H1 (cell line): Measurements from ENCODE around the genes API5 and CD82.

DNA sequence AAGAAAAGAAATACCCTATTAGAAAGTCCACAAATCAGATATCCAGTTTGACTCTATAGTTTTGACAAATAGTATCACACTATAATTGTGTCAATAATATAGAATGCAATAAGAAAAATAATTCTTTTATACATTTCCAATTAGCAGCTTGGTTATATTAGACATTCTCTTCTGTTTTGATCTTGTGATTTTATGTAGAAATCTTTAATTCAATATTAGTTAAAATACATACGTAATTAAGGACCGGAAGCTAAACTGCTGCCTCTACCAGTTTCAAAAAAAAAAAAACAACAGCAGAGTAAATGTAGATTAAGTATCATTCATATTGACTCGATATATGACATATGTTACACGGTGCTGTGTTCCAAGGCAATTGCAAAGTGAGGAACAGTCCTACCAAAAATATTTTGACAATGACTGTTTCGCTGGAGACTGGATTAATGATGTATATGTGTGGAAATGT is 1910.4 kb upstream of the RAG2 start:
- RRBS = no CpG with 5 or more reads among the region's 5 CpGs
CAGE:
- cytosol, long polyA plus RNA = no peak
- long polyA plus RNA = no peak
- nucleus, long polyA plus RNA = no peak

DNA sequence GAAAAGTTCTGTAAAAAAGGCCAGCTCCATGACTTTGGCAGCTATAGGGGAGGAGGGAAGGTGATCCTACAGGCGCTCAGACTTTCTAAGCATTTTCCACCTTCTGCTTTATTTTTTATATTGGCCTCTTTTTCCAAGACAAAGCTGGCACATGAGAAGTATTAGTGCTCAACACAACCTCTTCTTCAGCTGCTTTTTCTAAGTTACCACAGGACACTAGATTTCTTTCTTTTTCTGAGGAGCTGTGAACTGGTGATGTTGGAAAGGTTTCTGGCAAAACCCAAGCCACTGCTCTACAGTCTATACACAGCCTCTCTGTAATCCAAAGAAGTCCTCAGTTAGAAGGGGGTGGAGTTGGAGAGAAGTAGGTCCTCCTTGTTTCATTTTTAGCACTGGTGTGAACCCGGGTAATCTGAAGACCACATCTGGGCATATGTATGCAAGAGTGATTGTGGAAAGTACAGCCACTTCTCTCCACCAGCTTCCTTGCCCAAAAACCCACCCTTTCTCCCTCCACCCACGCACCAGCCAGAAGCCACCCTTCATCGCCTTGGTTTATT is 1168.2 kb downstream of the LRRC4C start:
- RRBS = no CpG with 5 or more reads among the region's 4 CpGs
CAGE:
- cytosol, long polyA plus RNA = no peak
- long polyA plus RNA = no peak
- nucleus, long polyA plus RNA = no peak

- RRBS = 1% methylated on average over 14 of the region's 51 CpGs
CAGE:
- cytosol, long polyA plus RNA = start-site peak on the plus strand at chr11:43311972-43312059, 868 reads
- long polyA plus RNA = start-site peak on the plus strand at chr11:43311972-43312059, 738 and 930 reads in 2 replicates
- nucleus, long polyA plus RNA = start-site peak on the plus strand at chr11:43311989-43312059, 825 reads
Observed at GRCh38 chr11:43311489-43312278, at the start of gene API5. API5 (plus strand) TSS chr11:43311996.

- RRBS = no CpG with 5 or more reads among the region's 5 CpGs
CAGE:
- cytosol, long polyA plus RNA = no peak
- long polyA plus RNA = no peak
- nucleus, long polyA plus RNA = no peak
Observed at GRCh38 chr11:43747486-43747930, 67.0 kb downstream of the HSD17B12 start.

- RRBS = no CpG with 5 or more reads among the region's 2 CpGs
CAGE:
- cytosol, long polyA plus RNA = no peak
- long polyA plus RNA = no peak
- nucleus, long polyA plus RNA = no peak
Observed at GRCh38 chr11:43905673-43906320, 25.2 kb downstream of the ALKBH3 start.

DNA sequence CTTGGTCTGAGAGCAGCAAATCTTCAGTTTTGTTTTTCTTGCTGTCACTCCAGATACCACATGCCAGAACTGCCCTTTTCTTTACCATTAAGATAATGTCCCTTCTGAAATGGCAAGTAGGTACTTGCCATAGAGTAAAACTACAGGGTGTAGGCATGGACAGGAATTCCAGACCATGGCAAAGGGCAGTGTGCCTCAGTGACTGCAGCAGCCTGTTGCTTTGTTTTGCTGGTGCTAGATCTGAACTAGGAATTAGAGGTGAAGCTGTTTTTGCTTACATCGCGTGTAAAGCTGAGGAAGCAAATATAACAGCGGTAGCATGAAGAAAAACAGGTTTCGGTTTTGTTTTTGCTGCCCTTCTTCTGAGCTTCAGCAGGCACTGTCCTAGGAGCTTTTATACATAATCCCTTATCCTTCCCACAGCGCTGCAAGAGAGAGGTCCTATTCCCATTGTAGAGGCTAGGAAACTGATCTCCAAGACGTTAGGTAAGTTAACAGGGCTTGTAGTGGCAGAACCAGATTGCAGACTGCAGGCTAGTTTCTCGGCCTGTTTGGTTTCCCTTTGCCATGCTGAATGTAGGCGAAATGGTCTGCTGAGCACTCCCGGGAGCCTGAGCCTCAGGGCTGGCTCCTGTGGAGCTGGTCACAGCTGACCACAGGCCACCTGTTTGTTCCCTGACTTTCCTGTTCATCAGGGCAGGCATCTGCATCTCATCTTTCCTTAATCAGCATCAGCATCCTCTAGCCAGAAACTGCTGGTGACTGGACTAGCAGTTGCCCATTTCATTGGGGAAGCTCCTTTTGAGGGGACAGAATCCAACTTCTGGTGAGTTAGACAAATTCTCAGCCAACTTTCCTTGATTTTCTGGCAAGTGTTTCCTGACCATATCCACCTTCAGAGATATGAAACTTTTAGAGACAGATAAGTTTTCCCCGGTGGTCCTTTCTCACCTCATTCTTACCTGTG is 20.4 kb upstream of the C11orf96 start:
- RRBS = no CpG with 5 or more reads among the region's 10 CpGs
CAGE:
- cytosol, long polyA plus RNA = no peak
- long polyA plus RNA = no peak
- nucleus, long polyA plus RNA = no peak

- RRBS = 1% methylated on average over 8 of the region's 19 CpGs
CAGE:
- cytosol, long polyA plus RNA = no peak
- long polyA plus RNA = no peak
- nucleus, long polyA plus RNA = no peak
Observed at GRCh38 chr11:43942730-43942863, 160 bp downstream of the C11orf96 start.

GRCh38 chr11:44037343-44037709 is 10.5 kb upstream of the ACCSL start:
- RRBS = no CpG with 5 or more reads among the region's 10 CpGs
CAGE:
- cytosol, long polyA plus RNA = no peak
- long polyA plus RNA = no peak
- nucleus, long polyA plus RNA = no peak

DNA sequence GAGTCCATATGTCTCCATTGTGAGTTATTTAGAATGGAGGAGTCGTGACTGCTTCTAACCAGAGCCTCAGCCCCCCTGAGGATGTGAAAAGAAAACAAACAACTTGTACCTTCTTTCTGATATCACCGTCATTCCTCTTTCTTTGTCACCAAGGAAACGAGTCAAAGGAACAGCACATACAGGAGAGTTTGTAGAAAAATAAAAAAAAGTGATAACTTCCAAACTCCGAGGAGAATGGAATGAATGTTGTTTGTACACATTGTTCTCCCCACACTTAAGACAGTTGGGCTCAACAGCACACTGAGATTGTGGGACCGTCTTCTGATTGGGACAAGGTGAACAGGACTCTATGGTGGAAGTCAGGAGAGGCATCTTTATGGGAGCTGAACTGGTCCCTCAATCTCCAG is 11.5 kb upstream of the EXT2 start:
- RRBS = no CpG with 5 or more reads among the region's 5 CpGs
CAGE:
- cytosol, long polyA plus RNA = no peak
- long polyA plus RNA = no peak
- nucleus, long polyA plus RNA = no peak

- RRBS = 2% methylated on average over 35 of the region's 58 CpGs
CAGE:
- cytosol, long polyA plus RNA = start-site peak on the plus strand at chr11:44565637-44565665, 174 reads
- long polyA plus RNA = start-site peak on the plus strand at chr11:44565637-44565670, 118 and 76 reads in 2 replicates
- nucleus, long polyA plus RNA = start-site peak on the plus strand at chr11:44565627-44565638, 34 reads
Observed at GRCh38 chr11:44565421-44566232, at the start of gene CD82. CD82 (plus strand) TSS chr11:44565663.

GRCh38 chr11:44911846-44912164 is 38.9 kb downstream of the TP53I11 start:
- RRBS = no CpG with 5 or more reads among the region's 6 CpGs
CAGE:
- cytosol, long polyA plus RNA = no peak
- long polyA plus RNA = no peak
- nucleus, long polyA plus RNA = no peak

DNA sequence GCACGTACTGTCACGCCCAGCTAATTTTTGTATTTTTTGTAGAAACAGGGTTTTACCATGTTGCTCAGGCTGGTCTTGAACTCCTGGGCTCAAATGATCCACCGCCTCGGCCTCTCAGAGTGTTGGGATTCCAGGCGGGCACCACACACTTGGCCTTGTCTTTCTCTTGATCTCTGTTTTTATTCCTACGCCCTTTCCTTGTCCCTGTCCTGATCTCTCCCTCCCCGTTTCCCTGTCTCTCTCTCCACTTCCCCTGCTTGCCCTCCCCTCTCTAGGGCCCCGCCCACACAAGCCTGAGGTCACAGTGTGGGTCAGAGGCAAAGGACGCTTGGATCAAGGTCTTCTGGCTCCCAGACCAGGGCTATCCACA is 38.5 kb downstream of the TP53I11 start:
- RRBS = no CpG with 5 or more reads among the region's 9 CpGs
CAGE:
- cytosol, long polyA plus RNA = no peak
- long polyA plus RNA = no peak
- nucleus, long polyA plus RNA = no peak

GRCh38 chr11:44945061-44945524 is 5.6 kb downstream of the TP53I11 start:
- RRBS = no CpG with 5 or more reads among the region's 7 CpGs
CAGE:
- cytosol, long polyA plus RNA = no peak
- long polyA plus RNA = no peak
- nucleus, long polyA plus RNA = no peak

DNA sequence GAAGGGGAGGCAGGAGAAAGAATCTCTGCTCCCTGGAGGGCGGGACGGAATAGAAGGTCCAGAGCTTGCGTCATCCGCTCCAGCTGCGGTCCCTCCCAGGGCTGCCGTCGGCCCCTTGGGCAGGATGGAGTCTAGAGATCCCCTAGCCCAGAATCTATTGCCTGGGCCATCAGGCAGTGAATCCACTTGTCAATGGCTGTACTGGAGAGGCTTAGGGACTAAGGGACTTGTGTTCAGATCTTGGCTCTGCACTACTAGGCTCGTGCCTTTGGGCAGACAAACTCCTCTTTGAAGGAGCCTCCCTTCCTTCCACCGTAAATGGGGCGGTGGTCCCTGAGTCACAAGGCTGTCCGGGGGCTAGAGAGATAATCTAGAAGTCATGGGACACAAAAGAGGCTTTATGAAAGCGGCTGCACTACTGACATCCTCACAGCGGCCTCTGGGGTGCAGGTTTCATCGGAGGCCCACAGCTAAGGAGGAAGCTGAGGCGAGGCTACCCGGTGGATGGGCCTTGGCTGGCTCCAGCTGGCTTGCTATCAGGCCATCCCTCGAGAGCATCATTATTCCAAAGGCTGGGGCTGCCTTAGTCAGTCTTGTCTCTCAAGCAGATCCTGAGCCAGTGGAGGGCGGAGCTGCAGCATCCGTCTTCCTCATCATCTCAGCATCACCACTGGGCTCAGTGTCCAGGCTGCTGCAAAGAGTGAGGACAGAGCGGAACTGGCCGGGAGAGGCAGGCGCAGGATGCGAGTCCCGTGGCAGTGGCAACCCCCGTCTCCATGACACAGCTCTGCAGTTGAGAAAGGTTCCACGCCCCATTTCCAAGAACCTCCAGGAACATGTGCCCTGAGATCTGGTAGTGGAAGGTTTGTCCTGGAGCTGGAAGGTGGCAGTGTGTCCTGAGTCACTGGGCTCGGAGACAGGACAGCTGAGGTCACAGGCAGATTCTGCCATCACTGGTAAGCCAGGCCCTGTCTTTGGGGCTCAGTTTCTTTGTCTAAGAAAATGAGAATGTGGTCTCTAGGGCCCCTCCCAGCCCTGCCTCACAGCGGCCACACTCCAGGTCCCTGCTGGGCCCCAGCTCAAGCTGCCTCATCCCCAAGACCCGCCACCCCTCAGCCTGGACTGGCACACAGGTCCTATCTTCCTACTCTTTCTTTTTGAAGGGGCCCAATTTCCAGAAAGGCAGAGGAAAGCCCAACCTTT is 4.5 kb downstream of the TP53I11 start:
- RRBS = no CpG with 5 or more reads among the region's 29 CpGs
CAGE:
- cytosol, long polyA plus RNA = no peak
- long polyA plus RNA = no peak
- nucleus, long polyA plus RNA = no peak

DNA sequence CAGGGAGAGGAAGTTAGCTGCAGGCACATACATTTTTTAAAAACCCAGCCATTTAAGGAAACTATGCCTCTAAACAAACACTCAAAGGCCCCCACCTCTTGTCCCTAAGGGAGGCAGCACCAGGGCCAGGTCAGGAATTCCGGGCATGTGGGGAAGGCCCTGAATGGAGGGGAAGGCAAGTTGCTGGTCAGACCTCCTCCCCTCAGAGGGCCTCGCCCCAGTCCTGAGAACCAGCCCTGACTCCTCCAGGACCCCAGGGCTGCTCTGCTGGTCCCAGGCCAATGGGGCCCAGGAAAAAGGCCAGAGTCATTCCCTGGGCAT is 54.4 kb upstream of the PRDM11 start:
- RRBS = no CpG with 5 or more reads among the region's 2 CpGs
CAGE:
- cytosol, long polyA plus RNA = no peak
- long polyA plus RNA = no peak
- nucleus, long polyA plus RNA = no peak

- RRBS = no CpG with 5 or more reads among the region's 3 CpGs
CAGE:
- cytosol, long polyA plus RNA = no peak
- long polyA plus RNA = no peak
- nucleus, long polyA plus RNA = no peak
Observed at GRCh38 chr11:45266692-45267148, 19.4 kb downstream of the SYT13 start.

- RRBS = 69% methylated on average over 4 of the region's 12 CpGs
CAGE:
- cytosol, long polyA plus RNA = no peak
- long polyA plus RNA = no peak
- nucleus, long polyA plus RNA = no peak
Observed at GRCh38 chr11:45745031-45745782, 59.7 kb upstream of the SLC35C1 start.

DNA sequence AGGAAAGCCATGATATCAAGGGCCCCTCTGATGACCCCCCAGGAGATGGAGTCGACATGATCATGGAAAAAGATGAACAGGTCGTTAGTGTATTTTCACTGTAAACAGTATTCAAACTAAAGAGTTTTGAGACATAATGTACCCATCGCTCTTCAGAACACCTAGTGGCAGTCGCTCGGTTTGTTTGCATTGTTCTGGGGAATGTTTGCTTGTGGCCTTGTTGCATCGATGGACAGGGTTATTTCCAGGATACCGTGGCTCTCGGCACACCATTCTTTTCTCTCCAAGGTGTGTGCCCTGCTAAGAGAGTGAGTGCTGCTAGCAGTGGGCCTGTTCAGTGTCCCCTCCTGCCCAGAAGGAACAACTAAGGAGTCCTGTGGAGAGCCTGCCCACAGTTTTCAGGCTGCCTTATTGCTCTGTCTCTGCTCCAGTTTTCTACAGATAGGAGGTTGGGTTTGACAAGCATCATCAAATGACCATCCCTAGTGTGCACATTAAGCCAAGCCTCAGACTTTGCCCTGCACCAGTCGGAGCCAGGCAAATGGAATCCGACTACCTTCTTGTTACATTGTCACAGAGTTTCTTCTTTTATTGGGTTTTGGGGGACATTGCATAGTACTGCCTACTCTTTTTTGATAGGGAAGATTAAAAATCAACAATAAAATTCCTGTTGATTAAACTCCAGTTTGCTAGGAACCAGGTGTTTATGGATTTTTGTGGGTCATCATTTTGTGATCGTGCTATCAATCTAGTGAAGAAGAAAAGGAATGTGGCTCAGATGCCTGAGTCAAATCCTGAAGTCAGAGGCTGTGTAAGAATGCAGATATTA is 1.5 kb downstream of the CRY2 start:
- RRBS = no CpG with 5 or more reads among the region's 11 CpGs
CAGE:
- cytosol, long polyA plus RNA = no peak
- long polyA plus RNA = no peak
- nucleus, long polyA plus RNA = no peak

DNA sequence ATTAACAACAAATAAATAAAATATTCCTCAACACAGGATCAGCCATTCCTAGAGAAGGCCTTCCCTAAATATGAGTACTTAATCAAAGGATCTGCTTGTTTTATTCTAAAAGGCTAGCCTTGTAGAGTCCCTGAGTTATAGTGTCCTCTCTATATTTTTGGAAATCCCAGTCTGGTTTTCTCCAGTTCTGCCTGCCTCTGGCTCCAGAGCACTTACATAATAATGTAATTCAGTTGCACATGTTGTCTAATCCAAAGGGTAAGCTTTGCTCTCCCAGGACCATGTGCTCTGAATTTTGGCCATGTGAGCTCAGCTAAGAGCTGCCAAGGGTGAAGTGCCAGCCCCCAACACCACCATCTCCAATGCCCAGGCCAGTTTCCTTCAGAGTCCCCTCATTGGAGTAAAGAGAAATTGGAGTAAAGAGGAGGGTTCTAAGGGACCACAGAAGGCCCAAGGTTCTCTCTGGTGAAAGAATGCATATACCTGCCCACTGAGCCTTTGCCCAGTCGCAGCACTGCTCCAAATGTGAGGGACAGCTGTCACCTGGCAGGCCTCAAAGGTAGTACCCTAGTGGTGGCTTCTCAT is 4.7 kb downstream of the CRY2 start:
- RRBS = no CpG with 5 or more reads among the region's 1 CpG
CAGE:
- cytosol, long polyA plus RNA = no peak
- long polyA plus RNA = no peak
- nucleus, long polyA plus RNA = no peak

DNA sequence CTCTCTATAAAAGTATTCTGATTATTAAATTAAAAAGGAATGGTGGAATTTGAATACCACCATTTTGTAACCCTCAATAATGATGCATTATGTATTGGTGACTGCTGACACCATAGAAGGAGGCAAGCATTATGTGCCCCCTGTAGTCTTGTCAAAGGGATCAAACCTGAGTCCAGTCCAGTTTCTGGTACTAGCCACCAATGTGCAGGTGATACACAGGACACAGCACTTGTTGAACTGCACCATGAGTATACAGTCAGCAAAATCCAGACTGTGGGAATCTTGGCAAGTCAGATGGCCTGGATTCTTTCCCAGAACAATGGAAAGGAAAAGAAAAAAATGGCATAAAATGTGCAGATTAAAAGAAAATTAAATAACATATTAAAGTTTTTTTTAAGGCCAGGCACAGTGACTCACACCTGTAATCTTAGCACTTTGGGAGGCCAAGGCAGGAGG is 16.7 kb downstream of the CRY2 start:
CAGE:
- cytosol, long polyA plus RNA = no peak
- long polyA plus RNA = no peak
- nucleus, long polyA plus RNA = no peak